SK-MEL-5 (cell line): Measurements from ENCODE around the genes OR10G7, OR10D3 and ESAM.

DNA sequence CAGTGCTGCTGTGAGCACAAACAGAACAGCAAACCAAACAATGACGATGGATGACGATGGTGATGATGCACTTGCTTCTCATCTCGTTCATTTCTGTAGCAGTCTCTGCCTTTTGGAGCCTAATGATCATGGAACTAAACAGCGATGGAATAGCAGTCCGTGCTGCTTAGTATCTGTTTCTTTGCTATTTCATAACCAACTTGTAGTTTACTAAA lies 220.7 kb upstream of the BLID start:
RAMPAGE:
- cytosol, long total RNA, result no peak
- long total RNA, result no peak
- nucleus, long total RNA, result no peak

DNA sequence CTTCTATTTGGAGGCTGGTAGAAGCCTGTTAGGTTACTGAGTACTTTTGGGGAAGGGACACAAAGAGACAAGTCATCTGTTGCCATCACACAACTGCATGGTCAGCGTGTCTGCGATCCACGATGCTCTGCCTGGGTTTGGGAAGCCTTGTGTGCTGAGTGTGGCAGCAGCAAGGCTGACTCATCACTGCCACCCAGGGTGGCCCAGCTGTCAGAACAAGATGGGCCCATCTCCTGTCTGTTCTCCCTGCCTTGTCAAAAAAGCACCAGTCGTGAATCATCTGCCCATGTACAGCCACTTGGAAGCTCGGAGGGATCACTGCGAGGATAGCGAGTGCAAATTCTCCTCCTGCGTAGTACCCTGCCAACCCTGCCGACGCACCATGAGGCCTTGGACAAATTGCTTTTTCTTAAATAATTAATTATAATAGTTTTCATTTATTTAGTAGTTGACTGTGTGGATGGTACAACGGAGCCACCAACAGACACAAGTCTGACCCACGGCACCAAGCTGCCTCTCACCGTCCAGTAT lies 26.3 kb downstream of the UBASH3B start:
RAMPAGE:
- cytosol, long total RNA, result no peak
- long total RNA, result no peak
- nucleus, long total RNA, result no peak

RAMPAGE:
- cytosol, long total RNA, result no peak
- long total RNA, result no peak
- nucleus, long total RNA, result no peak
These were observed 68.6 kb downstream of the UBASH3B start for GRCh38 chr11:122723893-122724710.

DNA sequence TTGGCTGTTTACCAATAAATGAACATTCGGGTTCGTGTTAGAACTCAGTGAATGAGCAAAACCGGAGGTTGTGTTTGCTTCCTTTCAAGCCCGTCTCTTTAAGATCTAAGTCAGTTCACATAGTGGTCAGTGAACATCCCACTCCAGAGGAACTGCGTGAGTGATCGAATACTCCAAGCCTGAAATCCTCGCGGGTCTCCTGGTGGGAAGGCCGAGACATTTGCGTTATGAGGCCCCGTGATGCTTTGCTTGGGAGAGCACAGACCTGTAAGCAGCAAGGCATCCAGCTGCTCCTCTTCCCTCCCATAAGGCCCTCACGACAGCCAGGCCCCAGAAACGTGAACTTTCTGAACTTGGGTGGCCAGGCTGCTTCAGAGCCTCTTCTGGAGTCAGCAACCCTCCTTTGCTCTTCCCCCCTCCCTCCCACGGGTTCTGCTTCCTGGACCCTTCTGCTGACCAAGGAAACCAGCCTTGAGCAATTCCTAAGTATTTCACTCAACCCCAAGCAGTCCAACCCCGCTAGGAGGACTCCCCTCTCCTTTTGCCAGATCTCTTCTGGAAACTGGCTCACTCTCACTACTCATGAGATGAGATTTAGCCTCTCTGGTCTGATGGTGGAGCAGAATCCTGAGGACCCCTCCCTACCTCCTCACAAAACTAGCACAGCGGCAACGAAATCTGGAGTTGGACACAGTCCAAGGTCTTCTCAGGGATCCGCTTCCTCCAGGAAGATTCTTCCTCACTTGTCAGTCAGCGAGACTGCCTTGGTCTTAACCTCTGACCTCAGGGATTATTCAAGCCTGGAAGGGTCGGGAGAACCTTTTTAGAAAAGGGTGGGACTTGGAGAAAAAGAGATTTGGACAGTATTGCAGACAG lies 86.1 kb downstream of the UBASH3B start:
RAMPAGE:
- cytosol, long total RNA, result no peak
- long total RNA, result no peak
- nucleus, long total RNA, result no peak

DNA sequence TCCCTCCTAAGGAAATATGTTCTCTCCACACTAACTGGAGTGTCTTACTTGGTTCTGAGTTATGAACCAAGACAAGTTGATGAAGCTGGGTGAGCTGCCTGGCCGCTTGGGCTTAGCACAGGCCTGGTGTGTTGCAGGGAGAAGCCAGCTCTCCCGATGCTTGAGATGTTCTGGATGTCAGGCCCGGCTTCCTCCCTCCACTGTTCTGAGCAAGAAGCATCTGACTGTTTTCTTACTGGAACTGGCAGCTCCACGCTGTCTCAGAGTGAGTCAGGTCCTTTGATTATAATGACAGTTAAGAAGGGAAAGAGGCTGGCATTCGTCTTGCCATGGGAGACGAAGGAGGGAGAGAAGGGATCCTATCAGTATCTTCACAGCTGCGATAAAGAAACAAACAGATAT lies 46.5 kb upstream of the CRTAM start:
RAMPAGE:
- cytosol, long total RNA, result no peak
- long total RNA, result no peak
- nucleus, long total RNA, result no peak

DNA sequence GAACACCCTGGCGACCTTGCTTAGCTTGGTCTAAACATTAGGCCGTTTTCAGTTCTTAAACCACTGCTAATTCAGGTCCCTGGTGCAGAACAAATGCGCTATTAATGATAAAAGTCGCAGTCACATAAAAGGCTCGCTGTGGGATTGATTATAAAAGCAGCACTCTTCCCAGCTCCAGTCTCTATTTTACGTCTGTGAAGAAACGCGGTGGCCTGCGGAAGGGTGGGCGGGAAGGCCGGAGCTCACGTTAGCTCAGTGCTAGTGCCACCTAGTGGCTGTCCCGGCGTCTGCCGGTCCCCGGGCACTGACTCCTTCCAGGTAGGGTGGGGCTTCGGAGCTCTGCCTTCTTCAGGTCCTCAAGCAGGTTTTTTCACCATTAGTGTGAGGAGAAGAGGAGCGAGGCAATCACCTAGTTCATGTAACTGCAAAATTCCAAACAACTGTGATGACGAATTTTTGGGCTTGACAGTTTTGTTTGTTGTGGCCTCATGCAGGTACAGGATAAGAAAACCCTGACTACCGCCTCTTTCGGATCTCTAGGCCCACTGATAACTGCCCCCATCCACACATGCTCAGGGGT lies 66.4 kb upstream of the CLMP start:
RAMPAGE:
- cytosol, long total RNA, result no peak
- long total RNA, result no peak
- nucleus, long total RNA, result no peak

DNA sequence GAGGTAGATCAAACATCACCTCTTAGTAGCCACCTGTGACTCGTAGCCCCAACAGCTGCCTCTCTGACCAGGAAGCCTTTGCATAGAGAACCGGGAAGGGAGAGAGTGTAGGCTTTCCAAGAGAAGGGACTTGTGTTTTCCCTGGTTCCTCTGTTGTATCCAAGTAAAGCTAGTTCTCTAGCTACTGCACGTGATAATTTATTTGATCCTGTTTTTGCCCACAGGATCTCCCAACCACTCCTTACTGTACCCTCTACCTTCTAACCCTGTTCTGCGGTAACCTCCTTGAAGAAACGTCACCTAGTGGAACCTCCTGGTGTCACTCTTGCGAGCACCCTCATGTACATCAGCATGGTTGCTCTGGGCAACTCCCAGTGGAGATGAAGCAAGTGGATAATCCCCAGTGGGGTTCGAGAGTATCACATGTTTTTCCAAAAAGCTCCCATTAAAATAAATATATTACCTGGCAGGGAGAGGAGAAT lies 108.8 kb upstream of the CLMP start:
RAMPAGE:
- cytosol, long total RNA, result no peak
- long total RNA, result no peak
- nucleus, long total RNA, result no peak

DNA sequence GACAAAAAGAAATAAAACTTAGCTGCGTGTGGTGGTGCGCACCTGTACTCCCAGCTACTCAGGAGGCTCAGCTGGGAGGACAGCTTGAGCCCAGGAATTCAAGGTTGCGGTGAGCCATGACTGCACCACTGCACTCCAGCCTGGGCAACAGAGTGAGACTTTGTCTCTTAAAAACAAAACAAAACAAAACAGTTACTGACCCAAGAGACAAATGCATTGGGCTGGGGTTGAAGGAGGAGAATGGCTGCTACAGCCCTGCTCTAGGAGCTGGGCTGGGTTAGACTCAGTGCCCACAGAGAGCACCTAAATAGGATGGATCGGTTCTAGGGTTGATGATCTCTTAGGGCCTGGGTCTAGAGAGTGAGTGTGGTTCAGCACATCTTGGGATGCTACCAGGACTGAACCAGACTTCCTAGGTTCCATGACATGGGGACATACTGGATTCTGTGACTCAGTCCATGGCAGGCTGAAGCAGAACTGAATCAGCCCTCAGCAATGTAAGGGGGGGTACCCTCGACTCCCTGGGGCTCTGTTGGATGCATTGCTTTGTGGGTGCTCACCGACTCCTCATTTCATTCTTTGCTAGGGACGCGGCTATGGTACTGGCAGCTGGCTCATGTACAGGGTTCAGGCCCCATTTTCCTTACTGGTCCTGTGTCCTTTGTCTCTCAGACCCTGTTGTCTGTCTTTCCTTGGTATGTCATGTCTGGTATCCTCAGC lies 883 bp upstream of the GRAMD1B start:
RAMPAGE:
- cytosol, long total RNA, result no peak
- long total RNA, result no peak
- nucleus, long total RNA, result no peak

GRCh38 chr11:123431792-123432032 lies 1.6 kb downstream of the GRAMD1B start:
RAMPAGE:
- cytosol, long total RNA, result no peak
- long total RNA, result no peak
- nucleus, long total RNA, result no peak

DNA sequence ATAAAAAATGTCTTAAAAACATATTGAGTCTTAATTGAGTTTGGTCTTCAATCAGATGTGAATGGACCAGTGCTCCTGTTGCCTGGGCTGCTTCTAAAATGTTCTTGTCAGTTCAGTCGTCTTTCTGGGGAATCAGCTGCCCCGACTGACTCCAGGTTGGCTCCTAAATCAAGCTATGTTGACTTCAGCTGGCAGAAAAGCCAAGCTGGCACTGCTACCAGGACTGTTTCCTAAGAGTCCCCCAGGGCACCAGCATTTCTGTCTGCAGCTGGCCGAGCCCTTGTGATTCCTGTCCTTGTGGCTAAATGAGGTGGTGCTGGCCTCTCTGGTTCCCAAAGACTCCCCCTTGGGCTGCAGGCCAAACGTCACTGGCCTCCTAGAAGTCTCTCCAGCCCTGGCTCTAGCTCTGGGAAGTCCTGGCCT lies 31.0 kb downstream of the GRAMD1B start:
RAMPAGE:
- cytosol, long total RNA, result no peak
- long total RNA, result no peak
- nucleus, long total RNA, result no peak

GRCh38 chr11:123472271-123473004 lies 42.4 kb downstream of the GRAMD1B start:
RAMPAGE:
- cytosol, long total RNA, result no peak
- long total RNA, result no peak
- nucleus, long total RNA, result no peak

GRCh38 chr11:123489785-123490550 lies 59.9 kb downstream of the GRAMD1B start:
RAMPAGE:
- cytosol, long total RNA, result no peak
- long total RNA, result no peak
- nucleus, long total RNA, result no peak

DNA sequence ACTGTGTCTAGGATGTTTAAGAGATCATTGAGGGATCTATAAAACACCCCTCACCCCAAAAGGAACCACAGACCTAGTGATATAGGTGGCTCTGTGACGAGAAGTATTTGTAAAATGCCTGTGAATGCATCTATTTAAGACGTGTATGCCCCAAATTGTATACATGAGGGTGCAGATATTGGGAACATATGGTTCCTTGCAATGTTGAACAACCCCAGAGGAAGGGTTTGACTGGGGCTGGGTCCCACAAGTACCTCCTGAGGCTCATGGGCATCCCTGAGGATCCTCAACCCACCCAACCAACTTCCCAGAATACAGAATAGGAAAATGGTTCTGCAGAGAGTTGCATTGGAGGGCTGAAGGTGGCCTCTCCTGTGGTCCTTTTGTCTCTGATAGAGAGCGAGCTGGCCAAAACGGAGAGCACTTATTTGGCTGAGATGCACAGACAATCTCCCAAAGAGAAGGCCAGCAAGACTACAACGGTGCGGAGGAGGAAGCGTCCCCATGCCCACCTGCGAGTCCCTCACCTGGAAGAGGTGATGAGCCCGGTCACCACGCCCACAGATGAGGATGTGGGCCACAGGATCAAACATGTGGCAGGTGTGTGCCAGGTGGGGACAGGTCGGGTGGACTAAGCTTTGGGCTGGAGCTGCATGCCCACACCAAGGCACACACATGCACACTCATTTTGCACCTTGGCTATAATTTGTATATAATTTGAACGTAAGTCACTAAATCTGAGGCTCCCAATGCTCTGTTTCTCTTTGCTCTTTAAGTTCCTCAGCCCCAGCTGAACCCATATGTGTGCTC lies 41.2 kb downstream of the SCN3B start:
RAMPAGE:
- cytosol, long total RNA, result no peak
- long total RNA, result no peak
- nucleus, long total RNA, result no peak

DNA sequence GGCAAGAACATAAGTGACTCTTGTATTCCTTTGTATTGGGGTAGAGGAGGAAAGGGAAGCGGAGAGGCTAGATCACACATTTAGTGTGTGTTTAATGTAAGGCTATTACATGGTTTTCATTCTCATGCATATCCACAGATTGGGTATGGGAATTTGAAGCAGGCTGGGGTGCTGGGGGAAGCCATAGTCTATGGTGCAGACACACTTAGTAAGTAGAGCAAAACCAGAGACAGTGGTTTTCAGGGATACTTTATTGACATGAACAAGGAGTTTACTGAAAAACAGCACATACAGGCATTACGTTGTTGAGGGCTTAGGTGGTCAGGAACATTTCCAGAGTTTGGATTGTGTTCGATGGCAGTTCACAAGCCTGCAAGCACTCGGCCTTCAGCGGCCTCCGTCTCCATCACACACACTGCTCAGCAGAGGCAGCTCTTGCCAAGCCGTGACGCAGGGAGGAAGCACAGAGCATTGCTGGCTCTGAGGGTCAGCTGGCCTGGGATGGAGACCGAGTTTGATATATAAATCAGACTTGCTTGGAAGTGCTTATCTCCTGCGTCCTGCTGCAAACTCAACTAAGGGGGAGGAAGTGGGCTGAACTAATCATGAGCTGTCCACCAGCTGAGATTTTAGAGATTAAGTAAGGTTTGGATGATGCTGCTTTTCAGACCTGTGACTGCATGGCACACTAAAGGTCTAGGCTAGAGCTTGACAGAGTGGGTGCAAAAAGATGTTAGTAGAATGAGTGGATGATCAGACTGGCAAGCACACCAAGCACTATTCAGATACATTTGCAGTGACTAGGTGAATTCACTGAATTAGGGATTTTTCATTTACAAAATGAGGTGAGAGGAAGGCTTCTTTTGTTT lies 25.2 kb downstream of the SCN3B start:
RAMPAGE:
- cytosol, long total RNA, result no peak
- long total RNA, result no peak
- nucleus, long total RNA, result no peak

DNA sequence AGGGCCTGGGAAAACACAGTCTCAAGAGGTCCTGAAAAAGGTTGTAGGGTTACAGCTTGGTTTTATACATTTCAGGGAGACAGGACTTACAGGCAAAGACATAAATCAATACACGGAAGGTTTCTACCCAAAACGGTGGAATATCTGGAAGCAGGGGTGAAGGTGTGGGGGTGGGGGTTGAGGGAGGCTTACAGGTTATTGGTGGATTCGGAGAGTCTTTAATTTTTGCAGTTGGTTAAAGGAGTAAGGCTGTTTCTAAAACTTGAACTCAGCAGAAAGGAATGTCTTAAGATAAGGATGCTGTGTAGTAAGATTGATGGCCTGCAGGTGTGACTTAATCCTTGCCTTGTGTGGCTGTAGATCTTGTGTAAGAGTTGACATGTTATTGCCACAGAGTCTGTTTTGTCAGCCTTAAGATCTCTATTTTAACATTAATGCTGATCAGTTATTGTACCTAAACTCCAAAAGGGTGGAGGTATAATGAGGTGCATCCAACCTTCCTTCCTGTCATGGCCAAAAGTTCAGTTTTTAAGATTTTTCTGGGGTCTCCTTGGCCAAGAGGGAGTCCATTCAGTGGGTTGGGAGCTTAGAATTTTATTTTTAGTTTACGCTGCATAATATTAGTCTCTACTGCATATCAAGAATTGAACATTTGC lies 16.5 kb upstream of the OR6M1 start:
RAMPAGE:
- cytosol, long total RNA, result no peak
- long total RNA, result no peak
- nucleus, long total RNA, result no peak

DNA sequence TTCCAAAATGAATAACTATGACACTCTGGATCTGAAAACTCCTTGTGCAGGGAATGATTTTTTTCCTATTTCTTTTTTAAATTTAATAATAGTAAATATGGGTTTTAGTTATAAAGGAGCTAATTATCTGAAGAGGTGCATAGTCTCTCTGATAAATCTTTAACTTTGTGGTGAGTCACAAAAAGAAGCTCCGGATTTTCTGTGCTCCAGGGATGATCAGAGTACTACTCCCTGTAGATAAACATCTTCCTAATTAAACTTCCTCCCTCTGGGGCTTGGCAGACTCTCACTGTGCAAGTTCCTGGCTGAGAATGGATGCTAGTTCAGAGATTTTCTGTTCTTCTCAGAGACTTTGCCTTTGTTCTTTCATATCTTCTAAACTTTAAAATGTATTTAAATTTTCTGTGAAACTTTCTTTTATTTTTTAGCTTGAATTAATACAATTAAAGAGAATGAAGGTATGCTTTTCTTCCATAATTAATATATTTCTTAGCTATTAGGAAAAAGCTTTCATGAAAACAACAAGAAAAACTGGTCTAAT lies at the start of gene OR10G7:
Gene OR10G7, minus strand, starts transcription at position 129 of the 541 bp plus-strand sequence.
RAMPAGE:
- cytosol, long total RNA, result no peak
- long total RNA, result no peak
- nucleus, long total RNA, result no peak

DNA sequence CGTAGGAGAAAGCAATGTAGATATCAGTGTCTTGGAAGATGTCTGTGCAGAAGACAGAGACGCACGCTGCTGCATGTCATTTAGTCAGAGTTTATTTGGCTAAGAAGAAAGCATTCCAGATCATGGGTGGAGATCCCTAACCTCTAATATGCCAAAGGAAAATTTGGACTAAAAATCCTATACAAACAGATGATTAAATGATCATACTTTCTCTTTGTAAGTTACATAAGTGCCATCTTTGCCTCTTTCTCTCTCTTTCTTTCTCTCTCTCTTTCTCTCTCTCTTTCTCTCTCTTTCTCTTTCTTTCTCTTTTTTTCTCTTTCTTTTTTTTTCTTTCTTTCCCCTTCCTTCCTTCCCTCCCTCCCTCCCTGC lies at the start of gene OR10D3:
Gene OR10D3, plus strand, starts transcription at position 178 of the 372 bp plus-strand sequence.
RAMPAGE:
- cytosol, long total RNA, result no peak
- long total RNA, result no peak
- nucleus, long total RNA, result no peak

DNA sequence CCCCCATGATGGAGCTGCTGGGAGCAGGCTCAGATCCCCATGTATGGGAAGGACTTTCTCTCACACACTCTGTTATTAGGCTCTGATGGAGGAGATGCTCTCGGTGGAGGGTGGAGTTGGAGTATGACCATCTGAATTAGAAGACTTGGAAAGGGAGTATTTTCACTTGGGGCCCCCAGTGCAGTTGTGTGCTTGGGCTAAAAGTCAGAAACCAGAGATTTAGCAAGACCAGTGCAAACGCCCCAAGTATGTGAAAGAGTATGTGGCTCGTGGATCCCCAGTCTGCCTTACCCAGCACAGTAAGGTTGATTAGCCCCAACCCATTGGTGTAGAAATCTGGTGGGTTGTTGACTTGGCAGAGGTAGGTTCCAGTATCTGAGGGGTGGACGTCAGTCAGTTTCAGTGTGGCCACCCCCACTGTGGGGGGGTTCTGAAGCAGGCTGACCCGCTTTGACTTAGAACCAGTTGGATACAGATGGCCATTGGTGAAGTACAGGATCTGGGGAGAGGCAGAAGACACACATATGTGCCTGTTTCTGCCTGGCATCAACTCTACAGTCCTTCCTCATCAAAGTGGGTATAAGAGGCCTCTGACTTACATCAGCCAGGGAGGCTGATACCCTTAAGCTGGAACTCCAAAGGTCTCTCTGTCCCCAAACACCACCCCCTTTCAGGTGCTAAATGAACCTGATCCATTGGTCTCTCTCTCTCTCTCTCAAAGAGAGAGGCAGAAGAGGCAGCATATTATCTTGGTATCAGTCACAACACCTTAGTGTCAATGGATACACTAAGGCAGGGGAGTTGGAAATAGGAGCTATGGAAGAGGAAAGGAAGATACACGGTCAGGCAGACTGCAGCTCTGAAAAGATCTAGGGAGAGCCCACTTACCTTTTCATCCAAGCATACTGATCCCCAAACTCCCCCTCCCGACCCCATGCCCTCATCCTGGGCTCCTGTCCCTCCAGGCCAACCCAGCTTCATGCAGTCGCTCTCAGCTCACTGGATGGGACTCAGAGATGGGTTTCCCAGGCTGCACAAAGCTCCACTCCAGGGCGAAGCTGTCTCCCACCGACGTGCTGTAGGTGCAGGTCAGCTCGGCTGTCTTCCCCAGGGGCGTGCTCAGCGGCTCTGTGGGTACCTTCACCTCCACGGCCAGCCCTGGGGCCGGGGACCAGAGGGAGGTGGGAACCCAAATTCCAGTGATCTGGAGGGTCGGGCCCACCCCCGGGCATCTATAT lies 1.2 kb downstream of the VSIG2 start:
RAMPAGE:
- cytosol, long total RNA, result no peak
- long total RNA, result no peak
- nucleus, long total RNA, result no peak

RAMPAGE:
- cytosol, long total RNA, result no peak
- long total RNA, result no peak
- nucleus, long total RNA, result no peak
These were observed at the start of gene ESAM for GRCh38 chr11:124762124-124762712. TSS of gene ESAM (minus strand) at chr11:124762290.

RAMPAGE:
- cytosol, long total RNA, result no peak
- long total RNA, result no peak
- nucleus, long total RNA, result no peak
These were observed 873 bp upstream of the ESAM start for GRCh38 chr11:124762713-124763612.